ENCODE measurements around a stretch of chr18.

DNA sequence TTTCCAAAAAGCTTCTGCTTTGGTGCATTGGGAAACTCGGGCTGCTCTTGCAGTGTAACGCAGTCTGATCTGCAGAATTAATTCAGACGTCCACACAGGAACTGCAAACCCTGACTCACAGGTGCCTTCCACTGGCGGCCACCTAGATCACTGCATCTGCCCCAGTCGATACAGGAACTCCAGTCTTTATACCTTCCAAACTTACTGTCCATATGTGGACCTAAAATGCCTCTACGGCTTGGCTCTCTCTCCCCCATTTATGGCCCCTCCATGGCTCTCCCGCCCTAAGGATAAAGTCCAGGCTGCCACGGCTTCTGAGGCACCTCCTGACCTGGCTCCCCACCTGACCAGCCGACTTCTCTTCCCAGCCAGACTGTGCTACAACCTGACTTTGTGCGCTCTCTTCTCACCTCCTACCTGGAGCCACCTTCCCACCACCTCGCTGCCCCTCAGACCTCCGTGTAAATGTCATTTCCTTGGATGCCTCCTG lies 39.7 kb downstream of the L3MBTL4 start:
- PRO-cap, 2 experiments: no peak in any of the 2 experiments

DNA sequence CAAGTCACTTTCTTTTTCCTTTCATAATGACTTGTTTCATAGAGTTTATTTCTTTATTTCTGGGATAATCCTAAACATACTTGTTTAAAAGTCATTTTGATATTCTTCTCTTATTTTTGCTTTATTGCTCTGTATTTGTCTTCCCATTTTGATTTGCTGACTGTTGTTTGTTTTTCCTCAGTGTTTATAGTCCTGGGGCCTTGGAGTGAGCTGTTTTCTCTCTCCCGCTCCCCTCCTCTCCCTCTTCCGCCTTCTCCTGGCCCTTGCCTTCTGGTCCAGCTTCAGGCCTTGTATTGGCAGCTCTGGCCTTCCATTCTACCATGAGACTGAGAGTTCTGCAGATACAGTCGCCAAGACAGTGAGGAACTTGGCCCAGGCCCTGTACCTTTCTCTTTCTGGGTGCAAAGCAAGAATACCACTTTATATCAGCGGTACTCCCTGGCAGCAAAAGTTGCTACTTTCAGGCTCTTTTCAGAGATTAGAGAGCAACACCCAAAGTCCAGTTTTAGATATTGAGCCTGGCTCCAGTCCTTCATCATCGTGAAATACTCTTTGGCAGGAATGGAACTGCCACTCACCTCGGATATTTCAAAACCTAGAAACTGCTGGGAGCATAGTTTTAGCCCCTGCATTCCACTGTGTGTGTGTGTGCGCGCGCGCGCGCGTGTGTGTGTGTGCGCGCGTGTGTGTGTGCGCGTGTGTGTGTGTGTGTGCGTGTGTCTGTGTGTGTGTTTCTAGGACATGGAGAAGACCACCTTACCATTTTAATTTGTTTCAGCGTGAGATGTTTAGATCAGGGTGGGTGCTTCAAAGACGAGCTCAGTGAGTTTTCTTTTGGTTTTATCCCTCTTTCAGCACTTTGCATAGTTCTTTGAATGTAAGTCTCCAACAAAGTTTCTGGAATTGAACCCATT lies 17.1 kb upstream of the L3MBTL4 start:
- PRO-cap, 2 experiments: no peak in any of the 2 experiments

- PRO-cap, 2 experiments: no peak in any of the 2 experiments
Observed at GRCh38 chr18:7748951-7749307, 181.8 kb downstream of the PTPRM start.

GRCh38 chr18:7926382-7926849 lies 359.3 kb downstream of the PTPRM start:
- PRO-cap, 2 experiments: no peak in any of the 2 experiments

DNA sequence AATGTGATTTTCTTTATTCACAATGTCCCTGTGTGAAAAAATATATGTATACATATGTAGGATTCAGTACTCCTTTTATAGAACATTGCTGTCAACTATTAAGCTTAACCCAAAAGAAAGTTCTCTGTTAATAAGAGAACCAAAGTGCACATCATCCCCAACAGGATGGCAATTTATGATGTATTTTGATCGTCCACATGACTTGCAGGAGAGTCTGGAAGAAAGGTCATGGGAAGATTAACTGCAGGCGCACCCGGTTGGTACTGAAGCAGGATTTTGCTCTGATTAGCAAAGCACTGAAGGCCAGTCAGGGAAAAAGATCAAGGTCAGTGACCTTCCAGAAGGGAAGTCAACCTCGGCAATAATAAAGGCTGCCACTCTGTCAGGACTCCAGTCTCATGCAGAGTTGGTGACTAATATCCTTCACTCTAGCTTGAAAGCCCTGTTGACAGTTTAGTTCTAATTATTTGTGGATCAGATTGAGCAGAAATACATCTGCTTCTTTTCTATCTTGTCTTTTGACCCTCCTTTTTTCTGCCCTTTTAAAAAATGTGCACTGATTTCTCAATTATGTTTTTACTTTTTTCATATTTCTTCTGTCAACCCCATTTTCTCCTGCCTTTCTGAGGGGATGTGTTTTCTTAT lies 432.7 kb upstream of the RAB12 start:
- PRO-cap, 2 experiments: no peak in any of the 2 experiments

- PRO-cap, 2 experiments: no peak in any of the 2 experiments
Observed at GRCh38 chr18:8301460-8301975, 307.7 kb upstream of the RAB12 start.

DNA sequence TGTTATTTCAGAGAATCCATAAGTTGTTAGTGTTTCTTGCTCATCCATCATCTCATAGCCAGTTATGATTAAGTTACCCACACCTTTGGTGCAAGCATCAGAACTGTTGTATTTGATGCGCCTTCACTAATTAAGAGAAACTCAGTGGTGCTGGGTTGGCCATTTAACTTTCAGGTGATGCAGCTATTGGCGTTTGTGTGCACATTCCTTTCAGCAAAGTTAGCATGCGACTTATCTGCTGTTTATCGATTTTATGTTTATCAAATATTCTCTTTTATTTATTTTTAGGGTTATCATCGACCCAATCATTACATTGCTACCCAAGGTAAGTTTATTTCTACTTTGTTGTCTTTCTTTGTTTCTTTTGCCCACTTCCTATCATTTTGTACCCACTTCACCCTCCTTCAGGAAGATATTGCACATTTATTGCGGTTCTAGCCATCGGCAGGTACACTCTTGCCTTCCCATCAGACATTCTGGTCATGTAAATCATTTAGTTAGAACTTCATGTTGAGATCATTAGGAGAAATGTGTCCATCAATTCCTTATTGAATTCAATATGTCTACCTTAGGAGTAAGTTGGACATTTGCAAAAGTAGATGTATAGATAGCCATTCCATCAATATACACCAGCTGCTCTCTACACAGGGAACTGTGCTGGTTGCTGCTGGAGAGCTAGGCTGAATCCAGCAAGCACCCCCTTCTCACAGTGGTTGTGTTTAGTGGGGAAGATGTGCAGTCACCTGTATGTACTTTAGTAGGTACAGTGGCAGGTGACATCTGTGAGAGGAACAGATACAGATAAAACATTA lies 290.1 kb upstream of the RAB12 start:
- PRO-cap, 2 experiments: no peak in any of the 2 experiments

GRCh38 chr18:8614973-8615214 lies 5.7 kb downstream of the RAB12 start:
- PRO-cap, 2 experiments: no peak in any of the 2 experiments

DNA sequence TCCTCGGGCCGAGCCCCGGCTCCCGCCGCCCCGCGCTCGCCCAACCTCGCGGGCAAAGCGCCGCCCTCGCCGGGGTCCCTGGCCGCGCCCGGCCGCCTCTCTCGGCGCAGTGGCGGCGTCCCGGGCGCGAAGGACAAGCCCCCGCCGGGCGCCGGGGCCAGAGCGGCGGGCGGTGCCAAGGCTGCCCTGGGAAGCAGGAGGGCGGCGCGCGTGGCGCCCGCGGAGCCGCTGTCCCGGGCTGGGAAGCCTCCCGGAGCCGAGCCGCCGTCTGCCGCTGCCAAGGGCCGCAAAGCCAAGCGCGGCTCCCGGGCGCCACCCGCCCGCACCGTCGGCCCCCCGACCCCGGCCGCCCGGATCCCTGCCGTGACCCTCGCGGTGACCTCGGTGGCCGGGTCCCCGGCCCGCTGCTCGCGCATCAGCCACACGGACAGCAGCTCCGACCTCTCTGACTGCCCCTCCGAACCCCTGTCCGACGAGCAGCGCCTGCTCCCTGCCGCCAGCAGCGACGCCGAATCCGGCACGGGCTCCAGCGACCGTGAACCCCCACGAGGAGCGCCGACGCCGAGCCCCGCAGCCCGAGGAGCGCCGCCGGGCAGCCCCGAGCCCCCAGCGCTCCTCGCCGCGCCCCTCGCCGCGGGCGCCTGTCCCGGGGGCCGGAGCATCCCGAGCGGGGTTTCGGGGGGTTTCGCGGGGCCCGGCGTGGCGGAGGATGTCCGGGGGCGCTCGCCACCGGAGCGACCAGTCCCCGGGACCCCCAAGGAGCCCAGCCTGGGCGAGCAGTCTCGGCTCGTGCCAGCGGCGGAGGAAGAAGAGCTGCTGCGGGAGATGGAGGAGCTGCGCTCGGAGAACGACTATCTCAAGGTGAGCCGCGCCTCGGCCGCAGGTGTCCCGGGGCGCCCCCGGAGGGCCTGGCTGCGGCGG lies 757 bp downstream of the MTCL1 start:
- PRO-cap, 2 experiments: no peak in any of the 2 experiments

- PRO-cap, 2 experiments: no peak in any of the 2 experiments
Observed at GRCh38 chr18:8812541-8813128, 107.3 kb downstream of the MTCL1 start.

DNA sequence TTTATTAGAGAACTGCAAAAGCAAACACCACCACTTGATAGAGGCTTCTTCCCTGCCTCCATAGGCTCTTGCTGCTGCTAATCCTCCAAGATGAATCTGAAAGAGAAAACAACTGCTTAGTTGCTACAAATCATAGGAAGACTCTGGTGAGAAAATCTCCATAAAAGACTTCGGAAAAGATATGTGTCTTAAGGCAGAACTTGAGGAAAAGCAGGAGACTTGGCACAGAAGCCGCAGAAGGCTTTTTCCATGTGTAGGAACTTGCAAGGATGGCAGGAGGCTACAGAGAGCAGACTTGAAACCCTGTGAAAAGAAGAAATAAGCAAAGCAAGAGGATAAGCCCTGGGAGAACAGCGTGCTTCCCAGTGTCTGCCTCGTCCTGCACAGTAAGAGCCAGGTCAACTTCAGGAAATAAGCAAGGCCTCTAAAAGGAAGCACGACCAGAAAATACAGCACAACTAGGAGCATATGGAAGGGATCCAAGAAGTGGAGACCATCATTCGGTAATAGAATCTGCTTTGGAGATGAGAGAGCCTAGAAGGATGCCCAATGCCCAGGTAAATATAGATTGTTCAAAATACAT lies 128.2 kb upstream of the NDUFV2 start:
- PRO-cap, 2 experiments: no peak in any of the 2 experiments

- PRO-cap, 2 experiments: no peak in any of the 2 experiments
Observed at GRCh38 chr18:9001192-9001736, 101.2 kb upstream of the NDUFV2 start.

- PRO-cap, 2 experiments: no peak in any of the 2 experiments
Observed at GRCh38 chr18:9008831-9009414, 93.6 kb upstream of the NDUFV2 start.

GRCh38 chr18:9014094-9014603 lies 88.3 kb upstream of the NDUFV2 start:
- PRO-cap, 2 experiments: no peak in any of the 2 experiments

DNA sequence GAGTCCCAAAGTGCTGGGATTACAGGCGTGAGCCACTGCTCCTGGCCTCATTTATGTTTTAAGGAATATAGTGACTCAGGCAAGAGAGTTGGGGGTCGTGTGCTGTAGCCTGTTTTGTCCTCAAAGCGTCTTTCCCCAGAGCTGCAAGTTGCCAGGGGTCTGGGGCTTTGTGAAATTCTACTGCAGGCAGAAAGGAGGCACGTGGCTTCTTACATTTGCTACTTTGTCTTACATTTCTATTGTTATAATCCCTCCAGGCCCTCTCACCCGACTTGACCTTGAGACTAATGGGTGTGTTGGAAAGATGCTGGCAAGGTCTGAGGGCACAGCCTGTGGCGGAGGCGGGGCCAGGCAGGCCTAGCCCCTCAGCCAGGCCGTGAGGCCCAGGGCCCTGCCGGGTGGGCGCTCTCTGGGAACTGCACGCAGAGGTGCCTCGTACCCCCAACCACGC lies 85.8 kb upstream of the NDUFV2 start:
- PRO-cap, 2 experiments: no peak in any of the 2 experiments

DNA sequence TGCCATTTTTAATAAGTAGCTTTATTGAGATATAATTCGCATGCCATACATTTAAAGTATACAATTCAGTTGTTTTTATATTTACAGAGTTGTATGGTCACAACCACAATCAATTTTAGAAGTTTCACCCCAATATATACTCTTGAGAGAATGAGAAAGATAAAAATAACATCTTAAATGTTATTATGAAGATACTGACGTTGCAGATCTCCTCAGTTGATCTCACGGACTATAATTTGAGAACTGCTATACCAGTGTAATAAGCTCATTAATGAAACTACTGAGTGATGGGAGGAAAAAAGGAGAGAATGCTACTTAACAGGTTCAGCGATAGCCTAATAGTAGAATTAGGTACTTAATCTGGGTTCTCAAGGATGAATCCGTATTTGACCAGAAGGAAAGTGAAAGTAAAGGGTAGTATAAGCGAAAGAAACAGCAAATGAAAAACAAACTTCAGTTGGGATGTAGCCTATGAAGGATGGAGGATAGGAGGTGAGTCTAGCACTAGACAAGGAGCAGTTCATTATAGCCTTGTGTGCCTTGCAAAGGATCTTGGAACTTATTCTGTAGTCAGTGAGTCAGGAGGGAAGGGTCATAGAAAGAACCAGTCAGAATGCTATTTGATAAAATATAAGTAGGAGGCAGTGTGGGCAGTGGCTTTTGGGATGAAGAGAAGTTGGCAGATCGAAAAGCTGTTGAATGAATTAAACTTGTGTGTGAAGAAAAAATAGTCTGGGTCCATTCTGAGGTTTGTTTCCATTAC lies 48.3 kb downstream of the ANKRD12 start:
- PRO-cap, 2 experiments: no peak in any of the 2 experiments

DNA sequence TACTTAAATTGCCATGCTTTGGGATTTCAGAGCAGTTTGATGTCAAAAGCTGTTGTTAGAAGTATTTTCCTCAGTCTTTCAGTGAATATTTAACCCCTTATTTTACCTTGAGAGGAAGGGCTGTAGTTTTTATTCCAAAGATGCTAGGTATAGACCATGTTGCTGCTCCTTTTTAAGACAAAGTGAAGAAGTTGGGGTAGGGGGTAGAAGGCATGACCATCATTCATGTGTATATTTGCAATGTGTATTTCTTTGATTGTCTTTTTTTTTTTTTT lies 49.8 kb downstream of the ANKRD12 start:
- PRO-cap, 2 experiments: no peak in any of the 2 experiments

GRCh38 chr18:9580704-9580903 lies 33.8 kb downstream of the PPP4R1 start:
- PRO-cap, 2 experiments: no peak in any of the 2 experiments

GRCh38 chr18:9707024-9707854 lies 862 bp upstream of the RAB31 start:
- PRO-cap, 2 experiments: no peak in any of the 2 experiments

DNA sequence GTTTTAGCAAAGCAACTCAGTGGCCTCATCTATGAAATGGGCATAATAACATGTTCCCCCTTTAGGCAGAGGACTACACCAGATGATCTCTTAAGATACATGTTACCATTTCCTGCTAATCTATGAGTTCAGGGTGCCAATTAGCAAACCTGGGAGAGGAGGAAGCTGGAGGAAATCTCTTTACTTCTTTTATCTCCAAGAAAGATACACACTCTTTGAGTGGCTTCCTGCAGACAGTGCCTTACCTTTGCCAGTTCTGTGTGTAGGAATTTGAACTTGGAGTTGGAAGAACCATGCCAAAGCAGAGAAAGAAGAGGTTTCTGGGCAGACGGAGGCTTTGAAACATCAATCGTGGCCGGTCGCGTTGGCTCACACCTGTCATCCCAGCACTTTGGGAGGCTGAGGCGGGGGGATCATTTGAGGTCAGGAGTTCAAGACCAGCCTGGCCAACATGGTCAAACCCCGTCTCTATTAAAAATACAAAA lies 2.2 kb downstream of the RAB31 start:
- PRO-cap, 2 experiments: no peak in any of the 2 experiments

Data from Colon Carcinoma Metastatic in the Lung (tissue), 2 donors.